Pericardium fibroblast (primary cell): ENCODE data around the genes SLC39A3, ZNF554, ZNF555, ZNF556 and TLE2.

DNA sequence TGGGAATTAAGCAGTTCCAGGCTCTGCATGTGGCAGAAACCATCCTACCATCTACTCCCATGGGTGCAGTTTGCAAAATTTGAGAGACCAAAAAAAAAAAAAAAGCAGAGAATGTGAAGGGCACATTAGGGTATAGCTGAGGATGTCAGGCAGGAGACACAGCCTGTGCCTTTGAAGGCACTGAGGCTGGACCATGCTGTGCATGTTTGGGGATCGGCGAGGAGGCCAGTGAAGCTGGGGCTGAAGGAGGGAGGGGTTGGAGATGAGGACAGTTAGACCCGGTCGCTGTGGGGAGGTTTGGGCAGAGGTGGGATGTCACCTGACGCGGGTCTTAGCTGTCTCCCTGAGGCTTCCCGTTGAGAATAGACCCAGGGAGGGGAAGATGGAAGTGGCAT lies 8.2 kb downstream of the TMPRSS9 start:
- RAMPAGE, long total RNA, result no peak

DNA sequence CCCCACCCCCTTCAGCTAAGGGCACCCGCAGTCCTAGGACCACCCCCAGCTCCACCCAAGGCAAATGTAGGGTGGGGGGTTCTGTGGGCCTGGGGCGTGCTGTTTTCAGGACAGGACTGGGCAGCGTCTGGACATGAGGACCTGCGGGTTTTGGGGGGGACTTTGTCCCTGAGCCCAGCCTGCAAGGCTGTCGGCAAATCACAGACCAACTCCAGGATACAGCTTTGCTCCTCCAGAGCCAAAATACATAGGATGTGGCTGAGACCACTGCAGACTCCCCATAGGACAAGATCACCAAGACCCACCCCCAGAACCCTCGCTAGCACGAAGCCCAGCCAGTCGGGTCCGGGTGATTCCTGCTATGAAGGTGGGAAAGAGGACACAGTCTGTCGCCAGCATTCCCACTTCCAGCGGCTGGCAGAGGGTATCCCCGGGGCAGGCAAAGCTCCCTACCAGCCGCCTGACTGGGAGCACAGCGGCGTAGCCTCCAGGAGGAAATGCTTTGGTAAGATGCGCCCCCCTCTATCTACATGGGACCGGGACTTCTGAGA lies 1.6 kb upstream of the TIMM13 start:
- RAMPAGE, long total RNA, result no peak

GRCh38 chr19:2475713-2476077 lies 232 bp upstream of the GADD45B start:
- RAMPAGE, long total RNA, result no peak

GRCh38 chr19:2477434-2478267 lies 1.7 kb downstream of the GADD45B start:
- RAMPAGE, long total RNA, result start-site peak on the plus strand at chr19:2477570-2477935, 307 and 586 reads in 2 replicates

GRCh38 chr19:2613760-2614141 lies 88.7 kb downstream of the GNG7 start:
- RAMPAGE, long total RNA, result no peak

GRCh38 chr19:2664019-2664699 lies 38.3 kb downstream of the GNG7 start:
- RAMPAGE, long total RNA, result no peak

DNA sequence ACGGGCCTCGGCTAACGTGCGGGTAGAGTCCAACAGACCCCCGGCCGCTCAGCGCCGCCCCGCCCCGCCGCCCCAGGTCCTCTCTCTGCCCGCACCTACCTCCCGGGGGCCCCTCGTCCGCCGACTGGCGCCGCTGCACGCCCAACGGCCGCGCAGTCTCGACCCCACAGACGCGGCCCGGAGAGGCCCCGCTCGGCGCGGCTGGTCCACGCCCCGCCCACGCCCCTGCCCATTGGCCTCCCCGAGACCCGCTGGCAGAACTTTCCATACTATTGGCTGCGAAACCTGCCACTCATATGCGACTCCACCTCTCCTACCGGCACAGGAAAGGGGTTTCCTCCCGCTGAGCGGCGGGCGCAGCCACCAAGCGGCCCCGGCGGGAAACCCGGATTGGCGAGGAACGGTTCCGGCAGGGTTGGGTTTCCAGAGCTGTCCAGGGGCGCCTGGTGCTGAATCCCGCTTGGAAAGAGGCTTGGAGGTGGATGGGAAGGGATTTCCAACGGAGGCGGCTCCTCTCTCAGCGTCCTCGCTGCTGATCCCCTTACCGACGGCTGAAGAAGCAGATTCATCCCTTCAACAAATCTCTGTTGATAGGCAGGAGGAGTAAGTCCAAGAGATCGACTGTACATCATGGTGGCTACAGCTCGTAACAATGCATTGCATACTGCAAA lies at the start of gene SLC39A3:
TSS of gene SLC39A3 (minus strand) at position 172 of the 671 bp plus-strand sequence.
- RAMPAGE, long total RNA, result no peak

- RAMPAGE, long total RNA, result no peak
Measured at GRCh38 chr19:2782334-2783150, 531 bp downstream of the SGTA start.

DNA sequence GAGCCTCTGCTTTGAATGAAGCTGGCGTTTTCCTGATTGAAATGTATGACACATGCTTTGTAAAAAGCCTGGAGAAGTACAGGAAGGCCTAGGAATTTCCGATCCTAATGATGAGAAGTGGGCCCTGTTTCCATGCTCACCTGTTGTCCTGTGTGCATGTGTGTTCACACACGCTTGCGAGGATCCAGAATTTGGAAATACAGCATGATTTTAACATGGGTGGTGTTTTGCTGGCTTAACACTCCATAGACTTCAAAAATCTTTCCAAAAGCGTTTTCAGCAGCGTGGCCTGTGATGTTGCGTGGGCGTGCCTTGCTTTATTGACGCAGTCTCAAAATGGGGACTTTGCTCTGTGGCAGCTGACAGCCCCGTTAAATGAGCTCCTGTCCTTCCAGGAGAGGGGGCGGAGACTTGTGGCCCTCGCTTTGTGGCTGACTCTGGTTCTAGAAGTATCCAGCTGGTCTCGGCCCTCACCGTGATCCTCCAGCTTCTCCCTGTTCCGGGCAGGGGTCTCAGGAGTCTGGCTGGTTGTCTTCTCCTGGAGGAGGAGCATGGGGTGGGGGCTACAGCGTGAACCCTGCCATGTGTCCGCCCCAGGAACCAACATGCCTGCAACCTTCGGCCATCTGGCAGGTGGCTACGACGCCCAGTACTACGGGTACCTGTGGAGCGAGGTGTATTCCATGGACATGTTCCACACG lies 8.5 kb upstream of the ZNF554 start:
- RAMPAGE, long total RNA, result no peak

- RAMPAGE, long total RNA, result no peak
Measured at GRCh38 chr19:2819538-2820461, at the start of gene ZNF554. ZNF554 (plus strand) TSS chr19:2819868.

GRCh38 chr19:2841383-2842185 lies at the start of gene ZNF555:
ZNF555 (plus strand) TSS chr19:2841475.
- RAMPAGE, long total RNA, result no peak

DNA sequence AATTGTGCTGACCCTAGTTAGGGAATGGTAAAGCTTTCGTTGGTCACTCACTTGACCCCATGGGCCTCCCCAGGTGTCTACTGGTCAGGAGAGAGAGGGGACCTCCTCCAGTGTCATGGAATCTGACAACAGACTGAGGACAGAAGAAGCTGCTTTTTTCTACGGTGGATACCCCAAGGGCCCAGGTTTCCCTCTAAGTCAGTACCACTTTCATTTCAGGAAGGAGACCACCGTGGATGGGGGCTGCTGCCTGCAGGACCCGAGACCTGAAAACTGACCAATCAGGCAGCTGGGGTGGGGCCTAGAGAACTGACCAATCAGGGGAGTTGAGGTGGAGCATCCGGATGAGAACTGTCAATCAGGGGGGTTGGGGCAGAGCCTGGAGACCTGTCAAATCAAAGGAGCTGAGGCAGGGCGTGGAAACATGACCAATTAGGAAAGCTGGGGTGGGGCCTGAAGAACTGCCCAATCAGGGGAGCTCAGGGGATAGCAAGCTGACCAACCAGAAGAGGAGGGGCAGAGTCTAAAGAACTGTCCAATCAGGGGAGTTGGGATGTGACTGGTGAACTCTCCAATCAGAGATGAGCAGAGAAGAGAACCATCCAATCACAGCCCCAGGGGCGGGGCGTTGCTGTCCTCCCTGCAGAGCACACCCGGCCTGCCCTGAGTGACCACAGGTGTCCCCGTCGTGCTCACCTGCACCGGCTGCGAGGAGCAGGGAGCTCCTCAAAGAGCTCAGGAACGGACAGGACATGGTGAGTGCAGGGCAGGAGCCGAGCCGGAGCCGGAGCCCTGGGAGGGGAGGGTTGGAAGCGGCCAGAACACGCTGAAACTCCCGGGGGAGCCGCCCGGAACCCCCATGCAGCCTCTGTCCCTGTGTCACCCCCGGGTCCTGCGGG lies at the start of gene ZNF556:
TSS of gene ZNF556 (plus strand) at position 666 of the 899 bp plus-strand sequence.
- RAMPAGE, long total RNA, result no peak

- RAMPAGE, long total RNA, result no peak
Measured at GRCh38 chr19:3028835-3029488, at the start of gene TLE2. TLE2 (minus strand) TSS chr19:3029280.

GRCh38 chr19:3121594-3122919 lies 13.8 kb upstream of the GNA15 start:
- RAMPAGE, long total RNA, result no peak

DNA sequence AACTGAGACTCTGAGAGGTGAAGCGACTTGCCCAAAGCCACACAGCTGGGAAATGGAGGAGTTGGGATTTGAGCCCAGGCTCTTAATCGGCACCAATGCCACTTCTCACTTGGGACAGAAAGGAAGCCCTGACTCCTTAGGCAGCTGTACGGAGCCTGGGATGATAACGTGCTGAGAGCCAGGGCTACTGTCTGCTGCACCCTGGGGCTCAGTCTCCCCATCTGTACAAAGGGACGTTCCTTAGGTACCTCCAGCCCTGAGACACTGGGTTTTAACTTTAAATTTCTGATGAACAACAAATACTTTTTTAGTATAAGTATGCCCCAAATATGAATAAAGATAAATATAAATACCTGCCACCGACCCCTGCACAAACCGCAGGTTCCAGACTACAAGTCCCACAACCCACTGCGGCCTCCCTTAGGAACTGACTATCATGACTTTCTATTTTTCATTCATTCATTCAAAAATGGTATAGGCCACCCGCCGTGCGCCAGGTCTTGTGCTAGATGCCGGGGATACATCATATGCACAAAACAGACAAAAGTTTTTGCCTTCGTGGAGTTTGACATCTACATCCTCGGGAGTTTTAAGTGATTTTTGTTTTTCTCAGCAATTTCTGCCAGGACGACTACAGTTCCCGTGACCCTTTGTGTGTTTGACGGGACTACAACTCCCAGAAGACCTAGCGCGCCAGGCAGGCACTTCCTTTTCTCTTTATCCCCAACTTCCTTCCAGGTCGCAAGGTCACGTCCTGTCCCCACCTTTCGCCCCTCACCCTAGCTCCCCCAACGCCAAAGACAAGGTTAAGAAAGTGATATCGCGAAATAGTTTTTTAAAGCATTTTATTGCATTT lies 644 bp upstream of the NCLN start:
- RAMPAGE, long total RNA, result no peak

GRCh38 chr19:3274805-3275379 lies 50.4 kb downstream of the CELF5 start:
- RAMPAGE, long total RNA, result no peak

DNA sequence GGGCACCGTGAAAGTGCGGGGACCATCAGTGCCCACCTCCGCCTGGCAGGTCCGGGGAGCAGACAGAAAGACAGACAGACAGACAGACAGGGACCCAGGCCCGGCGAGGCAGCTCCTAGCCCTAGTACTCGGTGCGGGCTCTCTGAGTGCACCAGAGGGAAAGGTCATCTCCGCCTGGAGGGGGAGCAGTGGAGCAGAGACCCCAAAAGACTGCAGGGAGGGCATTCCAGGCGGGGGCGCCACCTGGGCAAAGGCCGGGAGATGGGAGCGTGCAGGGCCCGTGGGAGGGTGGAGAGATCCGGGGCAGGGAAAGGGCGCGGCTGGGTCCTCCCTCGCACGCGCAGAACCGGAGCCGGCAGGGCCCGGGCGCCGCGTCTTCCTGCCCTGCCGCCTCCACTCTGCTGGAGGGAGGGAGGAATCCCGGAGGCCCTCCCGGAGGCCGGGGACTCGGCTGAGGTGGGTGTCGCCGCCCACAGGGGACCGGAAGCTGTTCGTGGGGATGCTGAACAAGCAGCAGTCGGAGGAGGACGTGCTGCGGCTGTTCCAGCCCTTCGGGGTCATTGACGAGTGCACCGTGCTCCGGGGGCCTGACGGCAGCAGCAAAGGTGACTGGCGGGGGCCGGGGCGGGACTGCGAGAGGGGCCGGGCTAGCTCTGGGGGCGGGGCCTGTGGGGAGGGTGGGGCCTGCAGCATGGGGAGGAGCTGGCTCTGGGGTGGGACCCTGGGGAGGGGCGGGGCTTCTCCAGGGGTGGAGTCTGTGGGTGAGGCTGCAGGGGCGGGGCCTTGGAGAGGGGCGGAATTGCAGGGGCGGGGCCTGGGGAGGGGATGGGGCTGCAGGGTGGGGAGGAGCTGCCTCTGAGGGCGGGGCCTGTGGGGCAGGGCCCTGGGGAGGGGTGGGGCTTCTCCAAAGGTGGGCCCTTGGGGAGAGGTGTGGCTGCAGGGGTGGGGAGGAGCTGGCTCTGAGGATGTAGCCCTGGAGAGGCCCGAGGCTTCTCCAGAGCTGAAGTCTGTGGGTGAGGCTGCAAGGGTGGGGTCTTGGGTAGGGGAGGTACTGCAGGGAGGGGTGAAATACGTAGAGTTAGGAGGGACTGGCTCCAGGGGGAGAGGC lies 51.3 kb downstream of the CELF5 start:
- RAMPAGE, long total RNA, result no peak

GRCh38 chr19:3366835-3367063 lies 366 bp downstream of the NFIC start:
- RAMPAGE, long total RNA, result no peak

- RAMPAGE, long total RNA, result no peak
Measured at GRCh38 chr19:3368802-3369087, 2.4 kb downstream of the NFIC start.

- RAMPAGE, long total RNA, result no peak
Measured at GRCh38 chr19:3411343-3412360, 45.3 kb downstream of the NFIC start.